ENCODE results near the gene FAM166B.

GRCh38 chr9:35563391-35564337 is at the start of gene FAM166B:
Gene FAM166B, minus strand, starts transcription at chr9:35563878.
- PRO-cap, 2 experiments = no peak in any of the 2 experiments

DNA sequence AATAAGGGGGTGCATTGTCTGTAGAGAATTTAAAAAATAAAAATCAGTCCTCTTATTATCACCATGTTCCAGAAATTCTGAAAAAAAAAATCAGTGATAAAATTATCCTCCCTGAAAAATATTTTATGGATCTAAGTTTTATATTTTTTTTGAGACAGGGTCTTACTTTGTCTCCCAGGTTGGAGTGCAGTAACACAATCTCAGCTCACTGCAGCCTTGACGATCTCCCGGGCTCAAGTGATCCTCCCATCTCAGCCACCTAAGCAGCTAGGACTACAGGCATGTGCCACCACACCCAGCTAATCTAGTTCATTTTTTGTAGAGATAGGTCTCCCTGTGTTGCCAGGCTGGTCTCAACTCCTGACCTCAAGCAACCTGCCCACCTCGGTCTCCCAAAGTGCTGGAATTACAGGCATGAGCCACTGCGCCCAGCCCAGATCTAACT is 1.1 kb upstream of the SIT1 start:
- PRO-cap, 2 experiments = no peak in any of the 2 experiments

- PRO-cap, 2 experiments = no peak in any of the 2 experiments
Observed at GRCh38 chr9:35659276-35660051, 1.4 kb downstream of the CCDC107 start.

- PRO-cap, 2 experiments = no peak in any of the 2 experiments
Observed at GRCh38 chr9:35715057-35715937, 16.7 kb downstream of the TLN1 start.

GRCh38 chr9:35727828-35728730 is 3.9 kb downstream of the TLN1 start:
- PRO-cap, 2 experiments = peak in 2 of 2 experiments; most common plus-strand start chr9:35728446 (in 2)

- PRO-cap, 2 experiments = peak in 1 of 2 experiments; most common minus-strand start chr9:35733404 (in 1)
Observed at GRCh38 chr9:35732746-35733597, 506 bp downstream of the CREB3 start.

- PRO-cap, 2 experiments = no peak in any of the 2 experiments
Observed at GRCh38 chr9:35770901-35771380, 16.9 kb upstream of the MSMP start.

- PRO-cap, 2 experiments = no peak in any of the 2 experiments
Observed at GRCh38 chr9:35799527-35800367, 8.4 kb downstream of the NPR2 start.

DNA sequence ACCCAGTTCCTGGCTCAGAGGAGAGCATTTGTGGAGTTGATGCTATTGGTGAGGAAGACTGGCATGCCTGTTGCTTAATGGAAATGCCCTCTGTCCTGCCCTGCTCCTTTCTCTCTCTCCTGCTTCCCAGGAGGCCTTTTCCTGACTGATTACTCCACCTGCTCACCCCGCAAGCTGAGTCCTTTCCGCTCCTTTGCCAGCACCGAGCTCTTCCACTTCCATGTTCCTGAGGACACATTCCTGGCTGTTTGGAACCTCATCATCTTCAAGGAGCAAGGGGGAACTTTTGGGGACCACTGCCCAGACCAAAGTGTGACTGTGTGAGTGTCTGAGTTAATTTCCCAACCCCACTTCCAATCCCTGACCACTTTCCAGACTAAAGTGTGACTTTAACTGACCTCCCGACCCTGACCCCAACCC is 5.3 kb downstream of the TMEM8B start:
- PRO-cap, 2 experiments = no peak in any of the 2 experiments

GRCh38 chr9:35905191-35905715 is 749 bp upstream of the HRCT1 start:
- PRO-cap, 2 experiments = no peak in any of the 2 experiments

GRCh38 chr9:35920006-35920917 is 11.0 kb downstream of the SPAAR start:
- PRO-cap, 2 experiments = no peak in any of the 2 experiments

- PRO-cap, 2 experiments = no peak in any of the 2 experiments
Observed at GRCh38 chr9:35929148-35929626, 19.9 kb downstream of the SPAAR start.

DNA sequence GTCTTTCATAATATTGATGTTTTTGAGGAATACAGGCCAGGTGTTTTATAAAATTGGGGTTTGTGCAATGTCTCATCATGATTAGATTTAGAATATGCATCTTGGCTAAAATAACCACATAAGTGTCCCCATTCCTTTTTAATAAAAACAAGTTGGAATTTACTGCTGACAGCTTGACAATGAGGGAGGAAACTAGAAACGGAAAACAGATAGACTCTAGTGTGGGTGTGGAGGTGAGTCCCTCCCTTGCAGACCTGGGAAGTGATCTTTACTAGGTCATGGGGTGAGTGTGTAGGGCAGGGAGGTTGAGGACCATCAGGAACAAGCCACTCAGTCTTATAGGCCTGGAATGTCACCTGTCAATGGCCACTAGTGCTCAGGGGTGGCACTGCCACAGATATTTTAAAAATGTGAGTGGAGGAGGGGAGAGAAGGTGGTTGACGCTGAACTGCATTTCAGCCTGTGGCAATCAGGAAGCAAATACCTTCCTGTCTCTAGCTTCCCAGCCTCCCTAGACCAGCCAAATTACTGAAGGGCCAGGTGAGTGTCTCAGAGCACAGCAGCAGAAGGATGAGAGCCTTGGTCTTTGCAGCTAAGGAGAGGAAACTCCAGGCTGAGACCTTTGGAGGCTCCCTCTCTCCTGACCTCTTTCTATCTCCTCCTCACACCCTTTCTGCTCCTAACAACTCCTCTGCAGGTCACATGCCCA is 9.0 kb downstream of the OR2S2 start:
- PRO-cap, 2 experiments = no peak in any of the 2 experiments

DNA sequence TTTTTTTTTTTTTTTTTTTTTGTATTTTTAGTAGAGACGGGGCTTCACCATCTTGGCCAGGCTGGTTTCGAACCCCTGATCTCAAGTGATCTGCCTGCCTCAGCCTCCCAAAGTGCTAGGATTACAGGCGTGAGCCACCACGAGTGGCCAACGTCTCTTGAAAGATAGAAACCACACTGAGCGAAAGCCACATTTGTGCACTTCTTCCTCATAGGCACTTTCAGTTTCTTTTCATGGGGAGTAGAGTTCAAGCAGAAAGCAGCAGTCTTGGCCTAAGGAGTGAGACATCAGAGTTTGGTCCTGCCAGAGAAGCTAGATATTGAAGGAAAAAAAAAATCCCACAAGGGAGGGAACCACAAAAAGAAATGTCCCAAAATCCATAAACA is 44.0 kb upstream of the GLIPR2 start:
- PRO-cap, 2 experiments = peak in 1 of 2 experiments; most common plus-strand start position 229 of the sequence (in 1); most common minus-strand start position 164 of the sequence (in 1)

DNA sequence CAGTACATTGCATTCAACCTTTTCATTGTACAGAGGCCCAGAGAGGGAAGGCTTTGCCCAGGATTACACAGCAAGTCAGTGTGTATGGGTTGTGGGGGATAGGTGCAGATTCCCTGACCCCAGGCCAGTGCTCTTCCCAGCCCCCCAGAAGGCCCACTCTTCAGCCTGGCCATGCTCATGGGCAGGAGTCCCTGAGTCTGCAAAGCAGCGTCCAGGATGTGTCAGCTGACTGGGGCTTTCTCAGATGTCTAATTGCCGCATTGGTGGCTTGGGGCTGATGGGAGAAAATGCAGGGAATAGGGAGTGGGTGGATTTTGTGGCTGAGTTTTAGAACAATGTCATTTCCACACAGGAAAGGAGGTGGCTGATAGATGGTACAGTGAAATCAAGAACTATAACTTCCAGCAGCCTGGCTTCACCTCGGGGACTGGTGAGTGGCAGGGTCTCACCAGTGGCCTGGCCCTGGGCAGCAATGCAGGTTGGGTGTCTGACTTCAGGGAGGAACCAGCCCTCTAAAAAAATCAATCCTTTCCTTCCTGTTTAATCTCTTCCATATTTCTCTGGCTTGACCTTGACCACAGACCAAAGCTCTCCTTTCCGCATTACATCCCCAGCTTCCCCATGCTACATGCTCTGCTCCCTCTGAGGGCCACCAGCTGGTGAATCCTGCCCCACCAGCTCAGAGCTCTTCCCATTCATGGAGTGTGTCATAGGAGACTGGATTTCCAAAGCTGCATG is 14.2 kb downstream of the GLIPR2 start:
- PRO-cap, 2 experiments = no peak in any of the 2 experiments

- PRO-cap, 2 experiments = no peak in any of the 2 experiments
Observed at GRCh38 chr9:36162483-36162868, 6.7 kb upstream of the CCIN start.

DNA sequence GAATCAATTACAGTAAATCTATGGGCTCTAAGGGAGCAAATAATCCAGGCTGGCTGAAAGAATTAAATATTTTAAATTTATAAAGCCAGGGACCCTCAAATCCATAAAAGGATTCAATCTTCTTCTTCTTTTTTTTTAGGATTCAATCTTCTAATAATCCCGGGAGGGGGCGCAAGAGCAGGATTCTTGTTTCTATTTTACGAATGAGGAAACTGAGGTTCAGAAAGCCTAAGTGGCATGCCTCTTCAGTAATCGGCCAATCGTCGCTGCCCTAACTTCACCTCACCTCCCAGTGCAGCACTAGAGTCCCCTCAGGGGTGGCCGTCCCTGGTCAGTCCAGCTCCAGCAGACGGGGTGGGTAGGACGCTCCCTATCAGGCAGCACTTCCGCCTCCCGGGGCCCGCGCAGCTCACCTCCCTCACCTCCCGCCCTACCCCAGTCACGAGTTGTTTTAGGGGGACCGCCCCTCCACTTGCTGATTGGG is 333 bp upstream of the CLTA start:
- PRO-cap, 2 experiments = peak in 2 of 2 experiments; most common minus-strand start position 408 of the sequence (in 1)

DNA sequence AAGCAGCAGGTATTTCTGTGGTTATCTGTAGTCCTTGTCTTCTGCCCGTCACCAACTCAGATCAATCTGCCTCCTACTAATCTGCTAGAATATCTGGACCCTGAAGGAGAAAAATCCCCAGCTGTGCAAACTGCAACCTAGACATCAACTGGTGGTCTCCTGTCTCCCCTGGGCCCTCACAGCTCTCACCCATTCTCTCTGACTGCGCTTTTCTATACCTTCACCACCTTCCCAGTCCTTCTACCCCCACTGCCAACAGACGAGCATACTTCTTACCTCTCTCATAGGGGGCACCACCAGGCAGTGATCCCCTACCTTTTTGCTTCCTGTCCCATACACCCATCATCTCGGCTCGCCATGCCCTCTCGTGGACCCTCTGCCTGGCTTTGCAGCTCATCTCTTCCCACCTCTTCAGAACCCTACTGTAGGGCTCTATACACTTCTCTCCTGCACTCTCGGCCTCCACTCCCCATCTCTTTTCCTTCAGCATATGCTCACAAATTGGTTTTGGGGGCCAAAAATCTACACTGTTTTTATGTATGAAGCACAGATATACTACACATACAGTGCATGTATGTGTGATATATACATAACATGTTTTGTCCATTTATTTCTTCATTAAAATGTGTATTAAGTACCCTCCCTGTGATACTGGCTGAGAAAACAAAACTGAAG is 28.3 kb downstream of the CLTA start:
- PRO-cap, 2 experiments = no peak in any of the 2 experiments

DNA sequence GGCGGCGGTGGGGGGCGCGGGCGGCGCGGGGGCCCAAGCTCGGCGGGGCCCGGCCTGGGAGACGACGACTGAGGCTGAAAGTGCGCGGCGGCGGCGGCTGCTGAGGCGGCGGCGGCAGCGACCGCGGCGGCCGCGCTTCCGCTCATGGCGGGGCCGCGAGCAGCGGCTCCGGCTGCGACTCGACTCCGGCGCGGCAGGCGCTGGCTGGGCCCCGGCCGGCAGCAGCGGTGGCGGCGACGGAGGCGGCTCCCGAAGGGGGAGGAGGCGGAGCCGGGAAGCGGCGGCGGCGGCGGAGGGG is 85.3 kb upstream of the MELK start:
- PRO-cap, 2 experiments = peak in 2 of 2 experiments; most common plus-strand start position 62 of the sequence (in 1); most common minus-strand start position 70 of the sequence (in 1)

- PRO-cap, 2 experiments = peak in 1 of 2 experiments; most common plus-strand start chr9:36493170 (in 1); most common minus-strand start chr9:36493028 (in 1)
Observed at GRCh38 chr9:36492762-36493446, 79.8 kb upstream of the MELK start.